Diencephalon (tissue), 2 donors: ENCODE data around the genes CCDC169 and CSNK1A1L.

- RAMPAGE, long total RNA: no peak
These were observed 2.0 kb upstream of the MAB21L1 start for GRCh38 chr13:35478250-35479103.

DNA sequence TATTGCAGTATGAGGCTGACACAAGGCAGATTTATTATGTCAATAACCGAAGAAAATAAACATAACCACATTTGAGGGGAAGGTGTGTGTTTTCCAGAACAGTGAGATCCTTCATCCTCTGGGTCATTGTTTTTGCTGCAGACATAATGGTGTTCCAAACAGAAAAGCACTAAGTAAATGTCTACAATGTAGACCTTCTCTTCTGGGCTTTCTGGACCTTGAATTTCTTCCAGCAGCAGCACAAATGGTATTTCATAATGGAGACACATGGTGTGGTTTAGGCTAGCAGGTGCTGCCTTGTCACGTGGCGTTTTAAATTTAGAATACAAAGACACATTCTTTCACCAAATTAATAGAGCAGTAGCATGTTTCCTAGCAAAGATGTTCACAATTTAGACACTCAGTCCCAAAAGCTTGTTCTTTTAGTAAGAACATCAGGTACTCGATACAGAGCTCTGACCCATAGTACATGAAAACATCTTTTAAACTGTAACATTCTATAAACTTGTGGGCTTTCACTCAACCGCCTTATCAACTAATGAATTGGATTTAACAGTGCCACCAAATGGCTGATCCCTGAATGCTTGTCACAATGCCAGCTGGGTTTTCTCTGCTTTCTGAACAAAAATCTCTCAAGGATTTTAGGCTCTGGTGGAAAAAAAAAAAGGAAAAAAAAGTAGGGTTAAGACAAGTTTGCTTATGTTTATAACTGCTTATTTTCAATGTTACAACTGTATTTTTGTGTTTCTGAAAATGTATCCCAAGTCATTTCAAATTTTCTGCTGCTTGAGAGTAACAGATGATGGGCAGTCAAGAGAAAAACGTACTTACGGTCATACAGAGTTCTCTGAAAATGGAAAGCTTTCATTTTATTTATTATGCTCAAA is 290.1 kb downstream of the DCLK1 start:
- RAMPAGE, long total RNA: no peak

DNA sequence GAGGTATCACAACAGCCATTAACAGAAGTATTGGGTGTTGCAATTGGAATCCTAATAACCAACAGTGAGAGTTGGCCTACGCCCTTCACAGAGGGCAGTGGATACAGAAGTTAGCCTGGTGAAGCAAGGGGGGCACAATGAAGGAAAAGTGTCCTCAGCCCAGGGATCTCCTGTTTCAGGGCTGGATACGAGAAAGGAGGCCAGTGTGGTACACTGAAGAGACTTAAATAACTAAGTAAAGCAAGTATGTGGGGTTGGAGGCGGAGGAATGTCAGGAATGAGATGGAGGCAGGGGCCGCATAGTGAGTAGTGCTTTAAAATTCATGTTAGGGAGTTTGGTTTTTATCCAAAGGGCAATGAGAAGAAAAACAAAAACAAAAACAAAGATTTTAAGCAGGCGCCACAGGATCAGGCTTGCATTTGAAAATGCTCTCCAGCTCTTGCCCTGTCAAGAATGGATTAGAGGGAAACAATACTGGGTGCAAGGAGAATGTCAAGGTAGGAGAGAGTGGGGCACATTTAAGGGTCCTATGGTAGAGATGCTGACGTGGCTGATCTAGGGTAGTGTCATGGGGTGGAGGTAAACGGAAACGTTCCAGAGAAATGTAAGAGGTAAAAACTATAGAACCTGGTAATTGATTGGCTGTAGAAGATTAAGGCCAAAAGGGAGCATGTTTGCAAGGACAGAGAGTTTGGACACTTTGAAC is 273.4 kb downstream of the DCLK1 start:
- RAMPAGE, long total RNA: no peak

DNA sequence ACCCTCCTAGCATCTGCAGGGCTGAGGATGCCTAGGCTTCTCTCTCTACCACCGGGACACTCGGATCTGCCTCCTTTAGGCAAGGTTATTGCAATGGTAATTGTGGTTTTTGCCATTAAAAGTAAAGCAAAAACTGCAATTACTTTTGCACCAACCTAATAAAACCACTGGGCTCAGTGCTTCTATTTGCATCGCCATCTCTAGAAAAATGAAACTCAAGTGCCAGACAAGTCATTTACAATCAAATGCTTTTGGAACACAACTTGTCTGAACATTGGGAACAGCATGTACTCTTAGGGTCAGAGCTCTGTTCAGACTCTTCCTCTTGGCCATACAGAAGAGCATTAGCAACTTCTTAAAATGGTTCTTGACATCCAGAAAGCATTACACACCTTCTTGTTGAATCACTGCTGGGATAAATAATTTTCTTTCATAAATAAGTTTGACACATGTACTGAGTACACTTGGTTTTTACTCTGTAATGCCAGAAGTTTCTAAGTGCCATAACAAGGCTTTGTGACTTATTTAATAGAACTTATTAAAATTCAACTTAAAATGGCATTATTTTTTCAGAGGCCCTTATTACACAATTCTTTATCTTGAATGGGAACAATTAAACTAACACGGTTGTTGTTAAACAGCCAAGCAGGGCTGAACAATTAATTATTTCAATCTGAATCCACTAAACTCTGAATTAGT is 272.5 kb downstream of the DCLK1 start:
- RAMPAGE, long total RNA: no peak

GRCh38 chr13:36060905-36061583 is 70.1 kb downstream of the DCLK1 start:
- RAMPAGE, long total RNA: no peak

DNA sequence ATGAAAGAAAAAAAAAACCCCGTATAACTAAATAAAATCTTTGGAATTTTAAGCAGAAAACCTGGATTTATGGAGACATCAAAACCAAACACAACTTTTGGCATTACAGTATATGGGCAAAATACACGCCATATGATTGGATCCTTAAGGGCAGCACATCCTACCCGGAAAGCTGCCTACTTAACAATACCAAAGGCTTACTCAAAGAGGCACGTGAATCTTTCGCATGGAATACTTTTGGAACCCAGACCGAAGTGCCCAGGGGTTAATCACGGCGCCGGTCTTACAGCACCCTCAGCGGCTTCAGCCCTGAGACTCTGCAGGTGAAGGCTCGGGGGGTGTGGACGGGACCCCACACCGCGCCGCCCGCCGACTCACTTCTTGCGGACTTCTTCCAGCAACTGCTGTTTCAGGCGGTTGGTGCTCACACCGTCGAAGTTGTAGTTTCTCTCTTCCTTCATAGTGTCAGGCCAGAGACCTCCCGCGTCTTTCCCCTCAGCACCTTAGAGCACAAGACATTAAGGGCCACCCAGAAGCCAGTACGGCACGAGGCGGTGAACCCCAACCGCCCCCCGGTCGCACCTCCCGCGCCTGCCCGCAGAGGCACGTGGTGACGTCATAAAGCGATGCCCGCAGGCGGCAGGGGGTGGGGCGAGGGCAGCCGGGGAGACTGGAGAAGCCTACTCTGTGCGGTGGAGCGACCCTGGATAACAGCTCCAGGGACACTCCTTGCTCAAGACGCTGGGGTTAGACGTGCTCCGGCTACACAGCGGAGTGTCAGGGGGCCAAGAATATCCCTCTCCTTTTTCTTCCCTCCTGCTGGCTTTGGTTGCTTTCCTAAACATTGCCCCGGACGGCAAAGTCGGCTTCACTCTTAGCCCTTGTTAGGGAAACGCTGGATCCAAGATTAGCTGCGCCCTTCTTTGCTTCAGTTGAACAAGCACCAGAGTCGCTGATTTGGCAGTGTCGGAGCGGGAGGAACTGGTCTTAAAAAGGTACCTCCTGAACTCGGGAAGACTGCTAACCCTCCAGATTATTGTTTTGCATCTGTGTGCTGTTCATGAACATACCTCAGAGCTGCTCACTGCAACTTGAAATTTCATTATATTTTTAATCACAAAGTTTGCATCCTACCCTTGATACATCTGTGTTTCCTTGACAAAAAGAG is at the start of gene CCDC169:
Gene CCDC169 (minus strand): TSS at position 556 of the 1,168 bp plus-strand sequence.
- RAMPAGE, long total RNA: start-site peak on the minus strand centred at position 565 of the sequence, 69 bp wide, 46 and 34 reads in 2 replicates

GRCh38 chr13:36761795-36762607 is 57.0 kb upstream of the RFXAP start:
- RAMPAGE, long total RNA: no peak

DNA sequence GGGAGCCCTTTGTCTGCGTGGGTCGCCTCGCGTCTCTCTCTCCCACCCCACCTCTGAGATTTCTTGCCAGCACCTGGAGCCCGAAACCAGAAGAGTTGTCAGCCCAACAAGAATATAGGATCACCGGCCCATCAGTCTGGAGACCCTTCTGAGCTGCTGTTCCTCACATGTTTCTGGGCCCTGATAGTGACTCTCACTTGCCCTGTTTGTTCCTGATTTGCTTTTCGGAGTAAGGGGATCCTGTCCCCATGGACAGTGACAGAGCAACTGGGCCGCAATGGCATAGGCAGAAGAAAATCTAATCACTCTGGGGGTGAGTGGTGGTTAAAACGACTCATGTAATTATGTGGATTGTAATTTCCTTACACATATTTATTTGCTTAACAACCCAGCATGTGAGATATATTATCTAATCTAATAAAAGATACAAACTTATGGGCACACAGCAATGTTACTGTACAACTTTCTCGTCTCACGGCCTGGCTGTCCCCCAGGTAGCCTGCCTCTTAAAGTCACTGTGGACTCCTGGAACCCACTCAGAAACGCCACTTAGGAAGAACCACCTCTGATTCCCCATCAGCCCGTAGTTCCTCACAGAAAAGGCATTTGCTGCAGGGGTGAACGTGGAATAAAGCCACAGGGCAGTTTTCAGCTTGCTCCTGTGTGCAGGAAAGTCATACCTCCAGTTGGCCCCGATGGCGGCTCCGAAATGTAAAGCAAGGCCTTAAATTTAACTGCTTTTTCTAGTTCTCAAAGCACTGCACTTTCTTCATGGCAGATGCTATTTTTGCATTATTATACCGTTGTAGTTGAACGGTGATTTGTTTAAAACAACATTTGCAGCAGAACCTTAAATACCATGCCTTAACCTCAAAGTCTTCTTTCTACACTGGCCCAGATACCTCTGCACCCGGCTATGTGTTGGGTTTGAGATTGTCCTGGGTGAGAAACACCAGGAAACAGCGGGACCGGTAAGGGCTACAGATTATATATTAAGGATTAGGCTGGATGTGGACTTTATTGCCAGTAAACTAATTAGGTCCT is 868 bp upstream of the SMAD9 start:
- RAMPAGE, long total RNA: no peak

DNA sequence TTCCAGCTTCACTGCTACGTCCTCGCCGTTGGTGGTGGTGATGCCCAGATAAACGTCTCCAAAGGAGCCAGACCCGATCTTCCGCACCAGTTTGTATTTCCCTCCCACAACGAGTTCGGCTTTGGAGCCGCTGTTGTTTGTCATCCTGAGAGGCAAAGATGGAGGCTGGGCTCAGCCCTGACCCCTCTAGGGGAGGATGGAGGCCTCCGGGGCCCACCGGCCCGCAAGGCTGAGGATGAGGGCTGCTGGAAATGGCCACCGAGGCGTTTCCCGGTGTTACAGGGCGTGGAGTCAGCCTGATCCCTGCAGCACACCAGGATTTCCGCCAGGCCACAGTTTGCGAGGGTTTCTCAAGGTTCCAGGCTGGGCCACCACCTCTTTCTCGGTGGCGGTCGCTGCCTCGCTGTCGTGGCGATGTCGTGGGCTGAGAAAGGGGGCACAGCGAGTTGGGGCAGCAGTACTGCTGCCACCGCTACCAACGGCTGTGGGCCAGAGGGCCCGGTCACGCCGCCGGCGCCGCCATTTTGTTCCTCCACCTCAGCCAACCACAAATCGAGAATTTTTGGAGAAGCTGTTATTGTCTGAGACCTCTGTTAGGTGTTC is at the start of gene CSNK1A1L:
Gene CSNK1A1L (minus strand): TSS at position 552 of the 603 bp plus-strand sequence.
- RAMPAGE, long total RNA: no peak

GRCh38 chr13:37471971-37472355 is 126.6 kb downstream of the POSTN start:
- RAMPAGE, long total RNA: no peak

DNA sequence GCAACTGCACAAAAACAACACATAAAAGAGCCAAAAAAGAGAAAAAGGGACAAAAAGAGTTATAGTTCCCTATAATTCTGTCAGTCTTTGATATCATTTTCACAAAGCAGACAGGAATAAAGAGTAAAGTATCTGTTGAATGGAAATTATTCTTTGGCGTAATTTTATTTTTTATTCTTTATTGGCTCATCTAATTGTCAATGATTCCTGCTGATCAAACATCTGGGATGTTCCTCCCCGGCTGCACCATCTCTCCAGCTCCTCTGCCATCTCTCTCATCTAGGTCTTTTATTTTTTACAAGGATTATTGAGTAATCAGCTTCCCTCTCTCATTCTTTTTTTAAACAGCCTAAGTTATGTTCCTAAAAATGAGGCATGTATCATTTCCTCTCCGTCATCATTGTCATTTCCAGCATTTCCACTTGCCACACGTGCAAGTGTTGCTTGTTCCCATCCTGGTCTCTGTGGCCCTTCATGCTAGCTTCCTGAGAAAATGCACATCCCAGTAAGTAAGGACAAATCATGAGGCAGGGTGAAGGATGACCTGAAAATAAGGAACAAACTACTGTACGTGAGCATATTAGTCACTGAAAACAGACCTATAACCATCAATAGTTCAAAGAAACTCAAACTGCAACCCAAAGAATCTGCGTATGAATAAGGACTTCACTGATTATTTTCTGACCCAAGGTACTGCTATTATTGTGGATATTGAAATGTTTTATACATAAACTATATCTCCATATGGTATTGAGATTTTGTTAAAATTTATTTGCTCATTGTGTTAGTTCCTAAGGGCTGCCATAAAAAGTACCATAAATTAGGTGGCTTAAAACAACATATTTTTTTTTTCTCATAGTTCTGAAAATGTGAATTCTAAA is 102.8 kb upstream of the POSTN start:
- RAMPAGE, long total RNA: no peak

- RAMPAGE, long total RNA: no peak
These were observed 30.2 kb upstream of the TRPC4 start for GRCh38 chr13:37899624-37900265.

GRCh38 chr13:38348728-38349255 is 859 bp upstream of the UFM1 start:
- RAMPAGE, long total RNA: no peak

DNA sequence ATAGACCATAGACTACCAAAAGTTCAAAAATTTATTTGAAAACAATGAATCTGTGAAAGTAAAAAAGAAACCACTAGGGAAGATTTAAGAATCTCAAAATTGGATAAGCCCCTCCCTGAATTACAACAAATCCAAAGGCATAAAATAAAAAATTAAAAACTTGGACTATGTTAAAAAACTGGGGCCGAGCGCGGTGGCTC is 58.1 kb downstream of the STOML3 start:
- RAMPAGE, long total RNA: no peak

DNA sequence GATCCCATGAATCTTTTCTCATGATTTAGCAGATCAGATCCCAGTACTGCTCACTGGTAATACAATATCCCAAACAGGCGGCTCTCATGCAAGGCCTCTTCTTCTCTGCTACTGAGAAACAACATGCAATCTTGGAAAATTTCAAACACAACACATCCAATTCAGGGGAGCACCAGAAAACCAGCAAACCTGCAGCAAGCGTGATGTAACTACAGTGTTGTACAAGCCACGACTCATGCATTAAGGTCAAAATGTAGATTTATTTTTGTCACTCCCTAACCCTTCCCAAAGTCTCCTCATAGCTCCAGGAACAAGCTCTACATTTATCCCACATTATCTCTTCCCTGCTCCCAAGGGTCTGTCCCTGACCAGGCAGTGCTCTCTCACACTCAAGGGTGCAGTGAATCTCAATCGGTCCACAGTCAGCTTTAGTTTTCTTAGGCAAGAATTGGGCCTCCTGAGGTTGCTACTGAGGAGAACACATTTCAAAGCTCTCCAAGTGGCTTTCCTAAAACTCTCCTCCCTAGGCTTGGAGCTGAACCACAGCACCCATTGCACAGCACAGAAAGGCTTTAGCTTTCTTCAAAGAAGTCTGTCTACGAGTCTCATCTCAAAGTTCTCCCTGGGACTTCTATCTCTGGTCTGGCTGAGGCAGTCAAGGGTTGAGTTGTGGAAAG is 219.4 kb downstream of the NHLRC3 start:
- RAMPAGE, long total RNA: no peak

DNA sequence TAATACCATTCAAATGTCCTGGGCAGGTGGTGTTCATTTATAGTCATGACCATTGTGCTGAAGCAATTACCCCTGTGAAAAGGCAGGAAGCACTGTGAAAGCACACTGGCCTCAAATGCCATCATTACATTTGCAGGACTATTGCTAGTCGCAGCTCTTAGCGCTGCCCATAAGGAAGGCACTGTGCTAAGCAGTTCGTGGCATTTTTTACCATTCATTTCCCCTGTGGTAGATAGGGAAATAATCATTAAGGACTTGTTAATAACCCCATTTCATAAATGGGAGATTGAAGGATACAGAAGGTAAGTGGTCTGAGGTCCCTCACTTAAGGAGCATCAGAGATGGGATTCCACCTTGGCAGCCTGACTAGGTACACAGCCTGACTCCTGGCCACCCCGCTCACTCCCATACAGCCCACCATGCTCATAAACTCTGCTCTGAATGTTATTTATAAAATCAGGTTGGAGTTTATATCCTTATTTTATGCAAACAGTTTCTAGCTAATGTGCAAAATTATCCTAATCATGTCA is 108.8 kb downstream of the LHFPL6 start:
- RAMPAGE, long total RNA: no peak

DNA sequence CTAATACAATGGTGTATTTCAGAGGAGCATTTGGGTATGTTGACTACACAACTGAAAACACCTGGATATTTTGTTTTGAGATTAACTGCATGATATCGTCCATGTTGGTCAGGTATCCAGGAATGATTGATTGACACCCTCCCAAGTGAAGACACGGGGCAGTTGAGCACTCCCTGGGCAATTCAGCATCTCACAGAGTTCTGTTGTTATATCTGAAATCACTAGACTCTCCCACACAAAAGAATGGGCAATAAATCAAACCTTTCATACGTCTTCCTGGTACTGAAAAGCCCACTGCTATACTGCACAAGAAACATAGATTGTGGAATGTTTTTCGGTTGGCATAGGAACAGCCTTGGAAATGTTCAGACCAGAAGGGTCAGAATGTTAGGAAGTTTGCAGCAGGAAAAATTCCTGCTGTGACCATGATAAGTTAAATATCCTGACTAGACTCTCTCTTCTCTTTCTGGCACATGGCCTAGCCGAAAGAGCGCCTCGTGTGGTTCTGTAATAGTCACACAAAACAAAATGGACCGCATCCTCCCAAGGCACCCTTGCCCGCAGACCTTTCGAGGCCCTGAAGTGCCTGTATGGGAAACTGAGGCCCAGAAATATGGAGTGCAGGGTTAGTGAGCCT is 427.1 kb downstream of the COG6 start:
- RAMPAGE, long total RNA: no peak

- RAMPAGE, long total RNA: no peak
These were observed 494.0 kb downstream of the COG6 start for GRCh38 chr13:40149422-40149956.

- RAMPAGE, long total RNA: no peak
These were observed 484.9 kb downstream of the FOXO1 start for GRCh38 chr13:40181453-40182053.

GRCh38 chr13:40345820-40346325 is 320.6 kb downstream of the FOXO1 start:
- RAMPAGE, long total RNA: no peak